Metastatic Lung Carcinoma in the Adrenal Gland (tissue), 1 donor: ENCODE measurements around a stretch of chr14.

- PRO-cap = no peak
These were observed 113.7 kb downstream of the PRKCH start for GRCh38 chr14:61435090-61435539.

DNA sequence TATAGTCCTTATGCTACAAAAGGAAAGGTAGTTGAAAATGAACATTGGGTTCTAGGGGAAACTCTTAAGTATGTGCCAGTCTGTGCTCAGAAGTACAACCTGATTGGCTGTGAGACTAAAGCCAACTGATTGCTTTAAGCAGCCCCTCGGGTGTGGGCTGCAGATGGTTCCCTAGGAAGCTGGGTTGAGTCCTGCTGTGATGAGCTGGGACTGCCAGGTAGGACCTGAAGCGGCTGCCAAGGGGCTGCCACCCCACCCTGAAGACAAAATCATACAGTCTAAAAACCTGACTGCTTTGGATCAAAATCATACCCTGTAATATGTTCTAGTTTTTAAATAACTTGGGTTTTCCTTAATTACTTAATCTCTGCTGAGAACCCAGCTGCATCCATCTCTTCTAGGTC, 147.9 kb downstream of the PRKCH start:
- PRO-cap = no peak

- PRO-cap = no peak
These were observed 159.7 kb downstream of the PRKCH start for GRCh38 chr14:61480992-61481593.

- PRO-cap = no peak
These were observed 166.7 kb upstream of the HIF1A start for GRCh38 chr14:61528575-61529001.

DNA sequence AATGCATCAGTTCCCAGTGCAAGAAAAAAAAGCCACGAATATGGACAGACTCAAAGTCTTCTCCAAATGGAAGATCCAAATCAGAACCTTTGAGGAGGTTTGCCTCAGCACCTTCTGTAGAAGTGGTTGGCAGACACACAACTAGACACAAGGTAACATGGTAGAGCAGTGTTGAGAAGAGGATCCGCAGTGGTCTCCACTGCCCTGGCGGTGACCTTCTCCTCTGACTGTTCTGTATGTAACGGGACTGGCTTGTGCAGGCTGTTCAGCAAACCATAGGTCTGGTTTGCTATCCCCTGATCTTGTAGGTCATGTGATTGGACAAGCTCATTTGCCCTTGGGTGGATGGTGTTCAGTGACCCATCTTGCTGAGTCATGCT, 33.0 kb upstream of the HIF1A start:
- PRO-cap = no peak

DNA sequence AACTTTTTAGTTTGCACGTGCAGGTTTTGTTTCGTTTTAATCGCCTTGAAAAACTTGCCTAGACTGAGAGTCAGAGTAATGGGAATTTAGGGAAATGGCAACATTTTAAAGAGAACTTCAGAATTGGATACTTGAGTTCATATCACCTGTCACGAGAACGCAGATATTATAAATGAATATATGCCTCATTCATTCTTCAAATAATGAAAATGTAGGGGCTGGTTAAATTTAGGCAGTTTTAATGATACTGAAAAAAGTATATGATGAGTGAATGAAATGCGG, 1.1 kb downstream of the HIF1A start:
- PRO-cap = no peak

GRCh38 chr14:61698492-61699620, 3.5 kb downstream of the HIF1A start:
- PRO-cap = no peak

- PRO-cap = no peak
These were observed 26.8 kb upstream of the SNAPC1 start for GRCh38 chr14:61735425-61735829.

- PRO-cap = no peak
These were observed 14.0 kb upstream of the SNAPC1 start for GRCh38 chr14:61747835-61749035.

GRCh38 chr14:63542378-63542844, 766 bp downstream of the PPP2R5E start:
- PRO-cap = no peak

GRCh38 chr14:64024740-64025551, 172.1 kb downstream of the SYNE2 start:
- PRO-cap = no peak

DNA sequence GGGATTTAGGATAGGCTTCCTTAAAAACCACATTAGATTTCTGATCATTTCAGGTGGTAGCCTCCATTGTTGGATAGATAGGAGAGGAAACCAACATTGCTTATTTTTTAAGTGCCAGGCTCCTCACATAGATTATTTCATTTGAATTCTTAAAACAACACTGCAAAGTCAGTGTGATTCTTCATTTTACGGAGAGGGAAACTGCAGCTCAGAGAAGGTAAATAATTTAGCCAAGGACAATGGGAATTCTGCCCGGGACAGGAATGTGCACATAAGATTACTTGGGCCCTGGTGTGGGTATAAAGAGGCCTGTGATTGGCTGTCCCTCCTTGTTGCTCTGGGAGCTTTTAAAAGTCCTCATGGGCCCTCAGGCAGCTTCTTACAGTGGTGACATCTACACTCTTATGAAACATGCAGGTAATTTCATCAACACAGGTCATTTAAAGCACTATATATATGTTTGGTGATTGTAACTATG, 100.4 kb downstream of the ESR2 start:
- PRO-cap = no peak

DNA sequence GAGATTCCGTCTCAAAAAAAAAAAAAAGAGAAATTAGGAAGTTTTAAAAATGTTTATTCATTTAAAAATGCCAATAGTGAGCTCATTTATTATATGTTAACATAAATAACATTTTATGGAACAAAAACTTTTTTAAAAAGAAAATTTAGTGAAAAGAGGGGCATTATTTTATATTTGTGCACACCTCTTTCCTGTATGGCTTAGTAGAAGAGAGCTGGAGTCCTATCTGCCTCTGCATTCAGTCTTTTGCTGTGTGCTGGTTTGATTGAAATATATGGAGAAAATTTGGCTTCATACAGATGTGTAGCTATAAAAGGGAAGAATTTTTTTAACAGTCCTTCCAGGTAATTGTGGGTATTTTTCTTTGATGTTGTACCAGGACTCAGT, 13.5 kb downstream of the MTHFD1 start:
- PRO-cap = no peak

DNA sequence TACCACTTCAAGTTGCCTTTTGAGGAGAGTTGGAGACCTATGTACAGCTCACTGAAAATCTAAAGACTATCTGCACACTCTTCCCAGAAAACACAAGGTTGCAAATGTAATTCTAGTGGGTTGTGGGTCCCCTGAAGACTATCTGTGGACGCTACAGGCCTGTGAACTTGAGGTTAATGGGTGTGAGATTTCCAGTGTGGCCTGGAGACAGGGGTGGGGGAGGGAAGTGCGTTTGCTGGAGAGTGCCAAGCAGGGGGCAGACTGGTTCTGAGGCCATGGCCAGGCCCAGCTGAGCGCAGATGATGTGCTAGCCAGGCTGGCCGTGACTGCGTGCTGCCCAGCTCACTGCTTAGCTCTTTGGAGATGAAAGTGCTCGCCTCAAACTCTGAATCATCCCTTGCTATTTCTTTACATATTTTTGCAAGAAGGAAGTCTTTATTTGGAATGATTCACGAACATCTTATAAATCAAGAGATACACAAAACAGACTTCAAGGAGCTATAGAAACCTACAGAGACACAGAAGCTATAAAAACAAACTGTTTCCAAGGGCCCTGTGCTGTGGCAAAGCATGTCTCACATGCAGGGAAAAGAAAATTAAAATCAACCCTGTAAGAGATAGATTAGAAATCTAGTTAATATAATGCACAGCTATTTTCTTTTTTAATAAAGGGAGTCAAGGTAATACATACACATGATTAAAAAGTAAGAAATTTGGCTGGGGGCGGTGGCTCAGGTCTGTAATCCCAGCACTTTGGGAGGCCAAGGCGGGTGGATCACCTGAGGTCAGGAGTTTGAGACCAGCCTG, 75.2 kb upstream of the PLEKHG3 start:
- PRO-cap = no peak

DNA sequence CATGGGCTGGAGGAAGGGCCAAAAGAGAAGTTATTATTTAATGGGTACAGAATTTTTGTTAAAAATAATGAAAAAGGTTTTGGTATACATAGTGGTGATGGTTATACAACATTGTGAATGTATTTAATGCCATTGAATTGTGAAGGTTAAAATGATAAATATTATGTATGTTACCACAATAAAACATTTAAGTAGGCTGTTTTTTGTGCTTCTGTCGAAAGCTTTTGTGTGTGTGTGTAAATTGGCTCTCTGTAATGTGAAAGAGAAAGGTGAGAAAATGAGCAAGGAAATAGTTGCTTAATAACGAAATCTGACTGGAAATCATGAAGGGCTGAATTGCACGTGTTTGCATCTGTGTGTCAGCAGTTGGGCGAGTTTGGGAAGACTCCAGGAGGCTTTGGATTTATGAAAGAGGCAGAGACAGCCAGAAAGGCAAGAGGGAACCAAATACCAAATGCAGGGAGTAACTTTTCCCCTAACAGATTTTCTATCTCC, 47.3 kb upstream of the PLEKHG3 start:
- PRO-cap = no peak

- PRO-cap = no peak
These were observed 45.5 kb upstream of the PLEKHG3 start for GRCh38 chr14:64658706-64659220.

DNA sequence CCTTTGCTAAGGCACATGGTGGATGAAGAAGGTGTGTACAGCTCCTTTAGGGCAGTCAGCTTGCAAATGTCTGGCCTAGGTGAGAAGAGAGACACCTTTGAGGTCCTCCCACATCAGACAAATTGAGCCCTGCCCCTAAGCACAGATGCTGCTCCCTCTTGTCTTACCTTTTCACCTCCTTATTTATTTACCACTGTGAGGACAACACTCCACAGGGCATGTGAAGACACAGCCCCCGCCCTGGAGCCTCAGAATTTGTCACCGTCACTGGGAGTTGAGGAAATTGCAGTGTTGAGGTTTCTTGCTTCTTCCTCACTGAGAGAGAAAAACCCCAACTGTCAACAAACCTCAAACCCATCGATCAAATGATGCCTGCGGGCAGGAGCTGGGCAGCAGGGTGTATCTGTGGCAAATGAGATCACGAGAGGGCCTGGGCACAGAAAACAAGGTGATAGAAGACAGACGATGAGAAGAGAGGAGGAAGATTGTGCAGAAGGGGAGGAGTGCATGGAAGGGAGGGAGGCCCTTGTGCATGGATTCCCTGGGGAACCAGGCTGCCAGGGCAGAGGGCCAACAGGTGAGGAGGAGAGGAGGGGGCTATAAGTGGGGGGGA, 30.5 kb upstream of the PLEKHG3 start:
- PRO-cap = no peak

DNA sequence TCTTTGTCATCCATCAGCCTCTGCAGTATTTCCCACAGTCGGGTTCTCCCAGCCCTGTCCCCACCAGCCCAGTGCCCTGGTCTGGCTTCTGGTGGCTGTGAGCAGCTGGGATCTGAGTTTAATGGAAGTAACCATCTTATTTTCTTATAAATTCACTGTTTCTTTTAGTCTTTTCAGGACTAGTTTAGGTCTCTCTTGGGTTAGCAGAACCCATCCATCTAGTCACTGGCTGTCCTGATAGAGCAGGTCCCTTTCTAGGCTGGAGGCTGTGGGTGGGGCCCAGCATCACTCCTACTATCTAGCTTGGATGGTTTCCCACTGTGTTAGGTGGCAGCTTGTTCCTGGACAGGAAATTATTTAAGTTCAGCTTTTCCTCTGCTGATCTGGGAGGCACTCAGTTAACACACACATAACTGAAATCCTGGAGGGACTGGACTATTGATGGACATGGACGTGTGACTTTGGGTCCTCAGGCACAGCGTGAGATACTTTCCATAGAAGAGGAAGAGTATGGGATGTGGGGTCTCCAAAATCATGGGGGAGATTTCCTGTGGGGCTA, 11.6 kb upstream of the PLEKHG3 start:
- PRO-cap = no peak

DNA sequence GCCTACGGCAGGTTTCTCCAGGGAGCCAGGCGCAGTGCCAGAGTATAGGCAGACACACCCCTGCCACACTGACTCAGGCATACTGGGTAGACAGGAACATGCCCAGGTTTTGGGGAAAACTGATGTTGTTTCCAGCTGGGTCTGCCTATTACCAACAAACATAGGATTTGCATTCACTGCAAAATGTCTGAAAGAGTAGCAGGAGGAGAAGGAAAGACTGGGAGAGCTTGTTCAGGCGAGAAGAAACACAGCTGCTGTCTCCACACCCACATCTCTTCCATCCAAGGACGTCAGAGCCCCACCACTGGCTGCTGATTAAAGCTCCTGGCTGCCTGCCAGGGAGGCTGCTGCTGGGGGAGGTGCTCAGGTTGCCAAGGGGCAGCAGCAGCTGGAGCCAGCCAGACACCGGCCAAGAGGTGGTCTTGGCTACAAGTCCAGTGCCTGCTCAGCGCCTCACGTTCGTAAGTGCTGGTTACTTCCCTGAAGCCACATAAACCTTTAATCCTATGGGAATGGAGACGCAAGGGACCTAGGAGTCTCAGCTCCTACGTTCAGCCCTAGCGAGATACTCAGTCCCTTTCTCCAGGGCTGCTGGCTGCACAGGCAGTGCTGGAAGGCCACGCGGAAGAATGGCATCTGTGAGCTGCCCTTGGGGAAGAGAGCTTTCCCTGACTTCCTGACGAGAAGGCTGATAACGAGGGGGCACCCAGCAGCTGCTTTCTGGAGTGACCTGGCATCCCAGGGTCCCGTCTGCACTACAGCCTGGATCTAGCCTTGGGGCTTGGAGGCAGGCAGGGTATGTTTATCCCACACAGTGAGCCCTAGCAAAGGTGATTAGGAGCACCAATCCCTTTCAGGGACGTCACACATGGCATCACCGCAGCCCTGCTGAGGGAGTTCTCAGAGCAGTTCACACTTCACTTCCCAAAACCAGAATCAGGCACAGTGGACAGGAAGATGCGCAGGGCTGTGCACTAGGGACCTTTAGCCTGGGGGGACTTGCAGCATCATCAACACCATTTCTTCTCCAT, 58.2 kb downstream of the PLEKHG3 start:
- PRO-cap = no peak

DNA sequence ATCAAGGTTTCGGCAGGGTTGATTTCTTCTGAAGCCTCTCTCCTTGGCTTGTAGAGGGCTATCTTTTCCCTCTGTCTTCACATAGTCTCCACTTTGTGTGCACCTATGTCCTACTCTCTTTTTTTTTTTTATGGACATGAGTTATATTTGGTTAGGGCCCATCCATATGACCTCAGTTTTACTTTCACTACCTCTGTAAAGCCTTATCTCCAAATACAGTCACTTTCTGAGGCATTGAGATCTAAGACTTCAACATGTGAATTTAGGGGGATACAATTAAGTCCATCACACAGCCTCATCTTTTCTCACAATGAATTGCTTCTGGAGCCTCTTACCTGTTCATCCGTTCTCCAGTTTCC, 5.9 kb upstream of the SPTB start:
- PRO-cap = no peak